Epithelial cell of prostate (primary cell): ENCODE measurements around the genes ARSJ and CCNA2.

DNA sequence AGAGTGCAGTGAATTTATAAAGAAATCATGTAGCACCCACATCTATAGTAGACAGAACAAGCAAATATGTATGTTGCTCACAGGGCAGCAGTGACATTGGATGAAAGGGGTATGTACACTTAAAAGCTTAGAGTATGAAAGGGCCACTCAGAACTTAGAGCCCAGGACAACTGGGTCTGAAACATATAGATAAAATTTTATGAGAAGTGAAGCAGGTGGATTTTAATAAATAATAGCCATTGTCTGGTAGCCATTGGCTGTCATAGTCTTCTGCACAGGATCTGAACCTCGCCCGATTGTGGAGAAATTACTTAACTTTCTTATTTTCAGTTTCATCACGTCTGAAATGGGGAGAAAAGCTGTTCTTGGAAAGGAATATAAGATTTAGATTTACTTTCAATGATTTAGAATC lies 242.1 kb downstream of the ANK2 start:
- RRBS: no CpG with 5 or more reads among the region's 3 CpGs

GRCh38 chr4:113369482-113369851 lies 320.0 kb downstream of the ANK2 start:
- RRBS: no CpG with 5 or more reads among the region's 9 CpGs

DNA sequence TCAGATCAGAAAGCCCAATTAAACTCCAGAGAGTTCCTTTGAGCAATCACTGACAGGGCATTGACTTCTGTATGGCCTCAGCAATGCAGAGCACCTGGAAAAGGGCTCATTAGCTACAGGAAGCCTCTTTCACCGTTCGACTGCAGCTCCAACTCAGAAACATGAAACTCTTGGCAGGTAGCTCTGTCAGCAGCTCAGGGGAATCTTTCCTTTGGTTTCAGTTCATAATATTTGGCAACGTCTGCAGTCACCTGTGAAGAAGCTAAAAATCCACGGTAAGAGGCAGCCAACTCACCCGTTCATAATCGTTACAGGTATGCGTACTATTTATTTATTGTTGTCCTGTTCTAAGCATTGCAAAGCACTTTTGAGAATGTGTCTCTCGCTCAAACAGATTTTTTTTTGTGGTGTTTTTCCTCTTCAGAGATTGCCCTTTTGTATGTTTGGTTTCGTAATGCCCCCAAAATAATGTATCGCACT lies 354.8 kb downstream of the CAMK2D start:
- RRBS: no CpG with 5 or more reads among the region's 10 CpGs

GRCh38 chr4:113547365-113548138 lies 214.0 kb downstream of the CAMK2D start:
- RRBS: no CpG with 5 or more reads among the region's 7 CpGs

- RRBS: no CpG with 5 or more reads among the region's 7 CpGs
Observed at GRCh38 chr4:113573717-113574542, 187.6 kb downstream of the CAMK2D start.

- RRBS: no CpG with 5 or more reads among the region's 35 CpGs
Observed at GRCh38 chr4:113978542-113979361, 695 bp downstream of the ARSJ start.

GRCh38 chr4:113979362-113980006 lies at the start of gene ARSJ:
TSS of gene ARSJ (minus strand) at chr4:113979647.
- RRBS: 1% methylated on average over 13 of the region's 42 CpGs

- RRBS: no CpG with 5 or more reads among the region's 17 CpGs
Observed at GRCh38 chr4:114004380-114004928, 25.0 kb upstream of the ARSJ start.

DNA sequence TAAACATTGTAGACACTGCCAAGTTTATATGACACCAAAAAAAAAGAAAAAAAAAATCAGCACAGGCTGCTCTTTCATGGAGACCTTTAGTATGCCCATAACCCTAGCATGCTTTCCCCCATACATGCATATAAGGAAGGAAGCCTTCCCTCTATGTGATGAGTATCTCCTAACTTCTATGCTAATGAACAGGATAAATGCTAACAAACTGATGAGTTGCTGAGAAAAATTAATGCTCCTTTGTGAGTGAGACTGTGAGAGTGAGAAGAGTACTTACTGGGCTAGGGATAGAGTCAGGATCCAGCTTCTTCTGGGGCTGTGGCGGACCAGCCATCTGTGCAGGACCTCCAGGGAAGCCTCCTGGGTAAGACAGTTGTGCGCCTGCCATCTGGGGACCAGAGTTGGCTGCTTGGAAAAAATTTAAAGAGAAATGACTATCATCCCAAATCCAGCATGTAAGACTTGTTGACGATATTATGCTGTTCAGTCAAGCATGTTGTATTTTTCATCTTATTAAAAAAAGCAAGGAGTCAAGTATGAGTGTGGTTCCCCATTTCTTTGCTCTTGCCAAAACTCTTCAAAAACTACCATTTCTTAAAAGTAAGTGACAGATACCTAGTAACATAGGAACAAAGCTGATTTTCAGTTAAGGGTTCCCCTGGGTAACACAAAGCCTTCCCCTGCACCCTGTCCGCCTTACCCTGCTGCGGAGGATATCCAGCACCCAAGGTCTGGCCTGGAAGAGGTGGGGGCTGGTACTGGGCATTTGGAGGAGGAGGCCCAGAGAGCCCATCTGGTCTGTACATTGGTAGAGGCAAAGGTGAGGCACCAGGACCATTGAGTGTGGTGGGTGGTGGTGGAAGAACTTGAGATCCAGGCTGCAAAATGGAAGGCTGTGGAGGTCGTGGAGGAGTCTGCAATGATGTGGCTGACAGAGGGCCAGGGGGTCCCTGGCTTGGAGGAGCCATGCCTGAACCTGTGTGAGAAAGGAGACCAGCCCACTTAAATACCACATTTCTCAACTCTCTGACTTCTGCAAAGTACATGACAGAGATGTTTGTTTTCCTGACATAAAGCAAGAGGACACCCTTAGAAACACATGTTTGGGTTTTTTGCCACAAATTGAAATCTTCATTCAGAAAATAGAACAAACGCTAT lies 20.8 kb downstream of the SEC24D start:
- RRBS: no CpG with 5 or more reads among the region's 7 CpGs

DNA sequence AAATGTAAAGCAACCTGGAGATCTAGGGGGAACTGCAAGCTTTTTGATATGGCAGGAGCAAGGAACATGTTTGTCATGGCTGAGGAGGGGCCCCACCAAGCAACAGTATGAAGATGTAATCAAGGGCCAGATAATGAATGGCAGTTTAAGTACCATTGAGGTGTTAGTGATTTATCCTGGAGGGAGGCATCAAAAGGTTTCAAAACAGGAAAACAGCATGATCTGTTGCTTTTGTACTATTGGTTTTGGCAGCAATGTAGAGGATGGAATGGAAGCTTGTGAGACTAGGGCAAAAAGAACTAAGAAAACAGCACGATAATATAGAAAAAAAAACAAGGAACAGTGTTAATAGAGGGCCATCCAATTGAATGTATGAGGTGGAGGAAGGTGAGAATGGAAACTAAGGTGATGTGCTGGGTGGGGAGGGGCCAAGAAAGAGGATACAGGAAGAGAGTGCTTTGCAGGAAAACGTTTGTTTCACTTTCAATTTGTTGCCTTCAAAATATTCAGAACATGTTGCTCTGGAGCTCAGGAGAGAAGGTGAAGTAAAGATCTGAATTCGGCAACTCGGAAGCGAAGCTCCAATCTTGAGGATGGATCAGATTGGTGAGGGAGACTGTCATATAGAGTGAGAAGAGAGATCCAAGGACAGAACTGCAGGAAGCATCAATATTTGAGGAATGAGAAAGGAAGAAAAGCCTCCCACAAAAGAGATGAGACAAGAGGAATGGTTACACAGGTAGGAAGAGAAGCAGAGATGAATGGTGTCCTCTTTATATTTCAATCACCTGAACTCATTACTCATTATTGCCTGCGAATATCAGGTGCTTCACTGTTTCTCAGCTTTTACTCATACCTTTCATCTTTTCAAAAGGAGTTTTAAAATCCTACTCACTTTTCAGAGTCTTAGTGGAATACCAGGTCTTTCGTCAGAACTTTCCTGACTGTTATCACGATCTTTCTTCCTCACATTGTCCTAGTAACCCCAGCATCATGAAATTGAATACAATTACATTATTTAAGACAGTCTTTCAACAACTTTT lies 14.6 kb upstream of the SEC24D start:
- RRBS: no CpG with 5 or more reads among the region's 8 CpGs

GRCh38 chr4:118896919-118897579 lies 8.4 kb downstream of the SYNPO2 start:
- RRBS: no CpG with 5 or more reads among the region's 2 CpGs

- RRBS: no CpG with 5 or more reads among the region's 3 CpGs
Observed at GRCh38 chr4:118904914-118905315, 16.3 kb downstream of the SYNPO2 start.

DNA sequence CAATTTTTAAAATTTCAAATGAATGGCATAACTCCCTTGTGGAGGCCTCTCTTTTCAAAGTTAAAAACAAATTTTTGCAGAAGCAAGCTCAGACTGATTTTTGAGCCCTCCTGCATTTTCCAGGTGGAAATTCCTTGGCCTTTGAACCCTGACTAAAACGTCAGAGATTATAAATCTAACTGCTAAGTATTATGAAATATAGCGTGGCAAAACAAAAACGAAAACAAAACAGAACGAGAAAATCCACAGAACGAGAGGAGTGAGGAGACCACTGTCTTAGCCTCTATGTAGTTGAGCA lies 80.0 kb downstream of the SYNPO2 start:
- RRBS: no CpG with 5 or more reads among the region's 5 CpGs

- RRBS: no CpG with 5 or more reads among the region's 4 CpGs
Observed at GRCh38 chr4:119046365-119046773, 89.3 kb upstream of the MYOZ2 start.

- RRBS: no CpG with 5 or more reads among the region's 5 CpGs
Observed at GRCh38 chr4:119221192-119221865, 8.8 kb downstream of the USP53 start.

GRCh38 chr4:121681511-121681803 lies 15.3 kb downstream of the ANXA5 start:
- RRBS: no CpG with 5 or more reads among the region's 1 CpG

GRCh38 chr4:121819094-121820062 lies 4.3 kb downstream of the CCNA2 start:
- RRBS: no CpG with 5 or more reads among the region's 4 CpGs

- RRBS: under 1% methylated on average over 19 of the region's 83 CpGs
Observed at GRCh38 chr4:121823365-121824310, at the start of gene CCNA2. TSS of gene CCNA2 (minus strand) at chr4:121823883.

GRCh38 chr4:121950736-121951872 lies 756 bp downstream of the TRPC3 start:
- RRBS: 2% methylated on average over 48 of the region's 115 CpGs